Thoracic aorta (tissue), 1 donor: Measurements from ENCODE around the gene NPTX1.

DNA sequence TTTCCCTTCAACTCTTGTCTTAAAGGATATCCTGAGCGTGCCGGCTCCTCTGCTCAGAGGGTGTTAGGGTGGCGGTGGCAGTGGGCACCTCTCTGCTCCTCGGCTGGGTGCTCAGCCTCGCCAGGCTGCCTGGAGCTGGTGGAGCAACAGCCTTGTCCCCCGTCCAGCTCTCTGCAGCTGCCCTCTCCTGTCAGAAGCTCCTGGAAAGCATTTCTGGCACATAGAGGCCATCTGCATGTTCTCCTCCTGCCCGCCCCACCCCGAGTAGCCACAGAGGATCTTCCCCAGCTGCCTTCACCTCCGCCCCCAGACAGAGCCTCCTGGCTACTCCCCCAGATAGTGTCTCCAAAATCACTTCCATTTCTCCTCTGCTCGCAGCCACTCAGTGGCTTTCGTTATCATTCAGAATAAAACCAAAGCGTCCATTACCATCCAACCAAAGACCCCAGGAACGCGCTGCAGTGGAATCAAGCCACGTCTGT is 19.6 kb downstream of the NPTX1 start:
- RAMPAGE, long total RNA: no peak

DNA sequence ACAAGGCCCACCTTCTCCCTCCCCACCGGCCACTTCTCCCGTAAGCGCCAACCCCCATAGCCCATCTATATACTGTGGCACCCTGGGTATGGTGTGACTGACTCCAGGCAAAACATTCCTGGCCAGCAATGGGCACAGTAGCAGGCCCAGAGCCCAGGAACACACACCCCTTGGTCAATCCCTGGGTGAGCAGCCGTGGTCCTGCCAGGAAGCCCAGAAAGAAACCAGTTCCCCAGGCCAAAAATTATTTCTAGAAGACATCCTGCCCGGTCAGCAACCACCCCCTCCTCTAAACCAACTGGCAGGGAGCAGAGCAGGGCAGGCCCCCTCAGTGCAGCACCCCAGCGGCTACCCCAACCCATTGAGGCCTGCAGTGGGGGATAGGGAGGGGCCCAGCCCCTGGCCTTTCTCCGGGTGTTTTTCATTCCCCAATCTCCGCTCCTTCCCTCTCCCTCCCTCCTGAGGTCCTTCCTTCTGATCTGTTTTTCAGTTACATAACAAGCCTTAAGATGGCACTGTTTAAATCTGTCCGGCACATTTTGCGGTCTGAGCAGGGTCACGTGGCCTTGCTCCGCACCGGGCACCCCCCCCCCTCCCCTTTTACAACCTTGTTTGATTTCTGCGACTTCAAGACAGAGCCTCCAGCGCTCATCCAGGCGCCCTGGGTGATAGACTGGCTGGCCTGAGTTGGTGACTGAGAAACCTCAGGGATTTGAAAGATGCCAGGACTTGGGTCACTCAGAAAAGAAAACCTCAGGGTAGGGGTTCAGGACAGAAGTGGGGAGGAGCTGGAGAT is 2.0 kb downstream of the NPTX1 start:
- RAMPAGE, long total RNA: no peak

- RAMPAGE, long total RNA: no peak
Observed at GRCh38 chr17:80476448-80477007, at the start of gene NPTX1. TSS of gene NPTX1 (minus strand) at chr17:80476607.

DNA sequence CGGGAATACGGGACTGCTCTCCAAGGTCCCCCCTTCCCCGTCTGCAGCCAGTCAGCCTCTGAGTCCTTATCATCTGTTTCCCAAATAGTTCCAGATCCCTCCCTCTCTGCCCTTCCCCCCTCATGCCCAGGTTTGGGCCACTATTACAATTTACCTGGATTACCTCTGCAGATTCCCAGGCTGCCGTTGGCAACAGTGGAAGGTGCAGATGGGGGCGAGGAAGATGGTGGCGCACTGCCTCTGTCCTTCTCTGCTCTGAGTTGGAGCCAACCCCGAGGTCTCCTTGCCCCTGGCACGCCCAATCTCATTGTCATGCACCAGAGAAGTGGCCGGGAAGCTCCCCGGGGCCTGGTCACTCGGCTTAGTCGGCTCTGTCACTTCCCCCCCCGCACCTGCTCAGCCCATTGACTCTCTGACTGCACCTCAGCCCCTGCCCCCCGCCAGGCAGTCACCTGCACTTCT is 18.3 kb upstream of the RPTOR start:
- RAMPAGE, long total RNA: no peak

GRCh38 chr17:80649583-80650243 is 105.1 kb downstream of the RPTOR start:
- RAMPAGE, long total RNA: no peak

- RAMPAGE, long total RNA: no peak
Observed at GRCh38 chr17:80725978-80726198, 181.2 kb downstream of the RPTOR start.

GRCh38 chr17:80762154-80762656 is 217.6 kb downstream of the RPTOR start:
- RAMPAGE, long total RNA: no peak

GRCh38 chr17:80773078-80773496 is 218.6 kb upstream of the CHMP6 start:
- RAMPAGE, long total RNA: no peak

DNA sequence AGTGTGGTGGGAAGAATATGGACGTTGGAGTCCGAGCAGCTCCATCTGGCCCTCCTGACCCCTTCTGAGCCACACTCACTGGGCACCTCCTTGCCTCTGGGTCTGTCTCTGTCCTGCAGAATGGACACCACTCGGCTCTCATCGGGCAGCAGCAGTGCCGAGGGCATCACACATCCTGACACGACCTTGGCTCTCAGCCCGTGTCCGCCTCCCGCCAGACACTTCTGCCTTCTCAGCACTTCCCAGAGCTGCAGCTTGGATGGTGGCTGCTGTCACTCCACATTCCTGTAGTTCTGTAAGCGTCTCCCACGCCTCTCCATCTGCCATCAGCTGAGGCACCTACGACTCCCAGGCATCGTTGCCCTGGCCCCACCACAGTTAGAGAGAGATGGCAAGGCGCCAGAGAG is 196.0 kb upstream of the CHMP6 start:
- RAMPAGE, long total RNA: no peak

GRCh38 chr17:80824548-80824898 is 167.1 kb upstream of the CHMP6 start:
- RAMPAGE, long total RNA: no peak

GRCh38 chr17:80832878-80833662 is 158.6 kb upstream of the CHMP6 start:
- RAMPAGE, long total RNA: no peak

DNA sequence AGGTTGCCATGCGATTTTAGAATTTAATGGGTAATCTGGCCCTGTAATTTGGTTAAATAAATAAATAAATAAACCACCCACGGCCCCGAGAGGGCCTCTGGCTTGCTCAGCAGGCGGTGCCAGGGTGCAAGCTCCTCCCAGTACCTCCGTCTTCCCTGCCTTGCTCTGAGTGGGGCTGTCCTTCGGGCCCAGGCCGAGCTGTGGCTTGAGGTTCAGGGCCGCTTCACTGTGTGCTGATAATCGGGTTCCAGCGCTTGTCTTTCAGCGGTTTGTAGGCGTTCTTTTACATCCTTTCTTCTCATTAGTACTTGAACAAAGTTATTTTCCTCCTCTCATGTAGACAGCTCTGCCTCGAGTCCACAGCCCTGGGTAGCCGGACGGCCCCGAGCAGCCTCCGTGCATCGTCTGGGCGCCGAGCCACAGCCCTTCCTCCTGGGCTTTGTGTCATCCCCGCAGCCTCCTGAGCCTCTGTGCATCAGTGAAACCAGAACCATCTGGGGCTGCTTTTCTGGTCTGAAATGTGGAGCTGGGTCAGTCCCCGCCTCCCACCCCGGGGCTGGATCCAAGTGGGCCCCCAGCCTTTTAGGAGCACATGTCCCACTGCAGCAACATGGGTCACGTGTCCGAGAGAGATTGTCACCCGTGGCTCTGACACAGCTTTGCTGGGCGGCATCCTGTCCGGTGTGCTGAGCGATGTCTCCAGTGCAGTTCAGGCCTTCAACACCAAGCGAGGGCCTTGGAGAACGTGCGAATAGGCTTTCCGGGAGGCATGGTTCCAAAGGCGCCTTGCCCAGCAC is 157.4 kb upstream of the CHMP6 start:
- RAMPAGE, long total RNA: no peak

DNA sequence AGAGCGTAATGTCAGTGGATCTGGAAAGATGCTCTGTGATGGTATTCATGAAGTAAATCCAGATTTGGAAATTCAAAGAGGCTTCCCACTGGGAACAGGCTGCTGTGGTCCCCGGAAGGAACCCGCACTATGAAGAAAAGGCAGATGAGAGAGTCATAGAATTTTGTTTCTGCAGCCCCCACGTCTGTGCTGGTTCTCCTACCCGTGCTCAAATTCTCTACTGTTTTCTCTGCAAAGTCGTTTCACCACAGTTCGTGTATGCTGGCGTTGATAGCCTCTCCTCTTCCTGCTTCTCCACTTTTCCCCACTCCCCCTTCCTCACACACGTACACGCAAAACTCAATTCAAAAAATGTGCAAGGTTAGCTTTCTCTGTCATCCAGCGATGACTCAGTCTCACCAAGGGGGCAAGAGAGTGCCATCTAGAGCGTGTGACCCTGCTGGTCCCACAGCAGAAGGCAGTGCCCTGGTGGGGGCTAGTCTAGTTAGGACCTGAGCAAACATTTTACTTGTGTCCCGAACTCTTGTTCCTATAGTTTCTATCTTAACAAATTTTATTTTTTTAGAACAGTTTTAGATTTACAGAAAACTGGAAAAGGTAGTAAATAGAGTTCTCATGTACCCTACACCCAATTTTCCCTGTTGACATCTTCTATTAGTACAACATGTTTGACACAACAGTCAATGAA is 121.3 kb upstream of the CHMP6 start:
- RAMPAGE, long total RNA: no peak

DNA sequence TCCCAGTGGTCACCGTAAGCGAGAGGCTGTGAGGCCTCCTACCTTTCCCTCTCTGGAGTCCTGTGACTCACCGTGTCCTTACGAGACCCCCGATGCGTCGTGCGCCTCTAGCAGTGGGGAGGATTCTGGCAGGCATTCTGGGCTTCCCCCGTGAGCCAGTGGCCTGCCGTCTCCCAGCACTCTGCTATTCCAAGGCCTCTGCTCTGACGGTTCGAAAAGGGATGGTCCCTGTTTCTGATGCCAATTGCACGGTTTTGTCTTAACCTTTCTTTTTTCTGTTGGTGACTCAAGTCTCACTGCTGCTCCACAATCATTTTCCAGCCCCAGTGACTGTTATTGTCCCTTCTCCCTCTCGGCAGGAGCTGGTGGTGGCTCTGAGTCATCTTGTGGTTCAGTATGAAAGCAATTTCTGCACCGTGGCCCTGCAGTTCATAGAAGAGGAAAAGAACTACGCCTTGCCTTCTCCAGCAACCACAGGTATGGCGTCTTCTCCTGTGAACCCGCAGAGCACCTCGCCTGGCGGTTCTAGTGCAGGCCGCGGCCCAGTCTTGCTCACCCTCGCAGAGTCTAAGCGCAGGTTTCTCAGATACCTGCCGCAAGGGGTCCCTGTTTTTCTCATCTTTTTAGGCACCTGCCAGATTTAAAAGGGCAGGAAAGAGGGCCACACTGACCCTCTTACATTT is 100.1 kb upstream of the CHMP6 start:
- RAMPAGE, long total RNA: no peak

GRCh38 chr17:80938351-80939145 is 53.1 kb upstream of the CHMP6 start:
- RAMPAGE, long total RNA: no peak

GRCh38 chr17:80958863-80959185 is 32.8 kb upstream of the CHMP6 start:
- RAMPAGE, long total RNA: no peak

DNA sequence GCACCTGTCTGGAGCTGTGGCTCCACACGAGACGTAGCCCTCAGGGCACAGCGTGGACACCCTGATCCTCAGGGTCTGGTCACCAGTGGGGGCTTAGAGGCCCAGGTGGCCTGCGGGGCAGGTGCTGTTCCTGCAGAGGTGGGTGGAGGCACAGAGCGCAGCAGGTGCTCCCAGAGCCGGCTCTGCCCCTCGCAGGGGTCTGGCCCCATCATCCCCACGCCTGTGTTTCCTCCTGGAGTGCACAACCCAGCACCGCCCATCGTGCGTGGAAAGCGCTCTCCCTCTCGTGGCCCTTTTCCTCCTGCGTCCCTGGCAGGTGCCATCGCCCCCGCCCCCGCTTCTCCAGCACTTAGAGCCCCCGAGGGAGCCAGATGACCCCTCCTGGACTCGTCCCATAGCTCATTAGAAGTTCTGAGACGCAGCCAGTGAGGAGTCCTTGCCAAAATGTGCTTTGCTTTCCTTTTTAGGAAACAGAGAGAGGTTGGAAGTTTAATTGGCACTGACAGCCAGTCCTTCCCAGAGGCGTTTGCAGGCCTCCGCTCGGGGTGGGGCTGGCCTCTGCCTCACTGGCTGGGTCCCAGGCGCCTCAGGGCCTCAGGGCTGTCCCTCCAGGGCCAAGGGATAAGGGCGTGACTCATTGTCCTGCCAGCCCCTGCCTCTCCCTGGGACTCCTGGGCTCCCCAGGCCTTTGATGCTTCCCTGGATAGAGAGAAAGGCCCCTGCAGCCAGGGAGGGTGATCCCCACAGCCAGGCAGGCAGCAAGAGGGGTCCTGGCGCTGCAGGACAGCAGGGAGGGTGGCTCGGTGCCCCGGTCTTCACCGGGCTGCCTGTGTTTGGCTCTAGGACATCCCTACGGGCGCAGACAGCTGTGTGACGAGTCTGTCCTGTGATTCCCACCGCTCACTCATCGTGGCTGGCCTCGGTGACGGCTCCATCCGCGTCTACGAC is 32.1 kb upstream of the CHMP6 start:
- RAMPAGE, long total RNA: no peak

DNA sequence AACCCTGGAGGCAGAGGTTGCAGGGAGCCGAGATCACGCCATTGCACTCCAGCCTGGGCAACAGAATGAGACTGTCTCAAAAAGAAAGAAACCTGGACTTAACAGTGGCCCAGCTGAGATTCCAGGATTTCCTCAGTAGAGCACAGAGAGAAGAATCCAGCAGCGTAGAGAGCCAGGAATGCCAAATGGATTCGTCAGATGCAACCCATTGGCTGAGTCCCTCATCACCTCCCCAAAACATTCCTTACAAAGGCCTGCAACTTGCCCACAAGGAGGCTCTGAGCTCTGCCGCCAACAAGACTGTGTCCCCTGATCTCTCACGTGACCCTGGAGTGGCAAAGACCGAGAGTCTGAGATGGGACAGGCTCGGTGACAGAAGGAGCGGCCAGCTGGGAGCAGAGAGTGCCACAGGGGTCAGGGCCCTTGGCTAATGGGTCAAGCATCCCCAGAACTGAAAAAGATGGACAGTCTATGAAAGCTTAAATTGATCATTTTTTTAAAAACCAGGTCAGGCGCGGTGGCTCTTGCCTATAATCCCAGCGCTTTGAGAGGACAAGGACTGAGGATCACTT is 6.9 kb upstream of the CHMP6 start:
- RAMPAGE, long total RNA: no peak

GRCh38 chr17:81019238-81019646 is 15.7 kb upstream of the BAIAP2 start:
- RAMPAGE, long total RNA: no peak

GRCh38 chr17:81023457-81023825 is 11.5 kb upstream of the BAIAP2 start:
- RAMPAGE, long total RNA: no peak